Tibial artery (tissue), 1 donor: ENCODE measurements around the gene SH2D5.

DNA sequence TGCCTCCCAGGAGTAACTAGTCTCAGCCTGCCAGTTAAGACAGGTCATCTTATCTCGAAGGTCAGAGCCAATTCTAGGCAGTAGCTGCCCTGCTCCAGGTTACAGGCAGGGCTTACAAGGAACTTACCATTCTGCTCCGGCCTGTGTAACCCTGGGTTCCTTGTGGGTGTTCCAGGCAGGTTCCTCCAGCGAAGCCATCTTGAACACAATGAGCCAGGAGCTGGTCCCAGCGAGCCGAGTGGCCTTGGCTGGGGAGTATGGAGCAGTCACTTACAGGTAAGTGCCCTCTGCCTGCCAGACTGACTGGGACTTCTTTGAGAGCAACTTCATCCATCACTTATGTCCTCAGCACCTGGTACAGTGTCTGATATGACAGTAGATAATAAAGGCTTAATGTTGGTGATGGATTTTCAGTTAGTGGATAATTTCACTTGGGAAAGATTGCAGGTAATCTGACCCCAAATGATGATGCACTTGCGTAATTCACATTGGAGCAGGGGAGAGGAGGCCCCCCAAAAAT, 6.5 kb downstream of the PINK1 start:
- PRO-cap = no peak

DNA sequence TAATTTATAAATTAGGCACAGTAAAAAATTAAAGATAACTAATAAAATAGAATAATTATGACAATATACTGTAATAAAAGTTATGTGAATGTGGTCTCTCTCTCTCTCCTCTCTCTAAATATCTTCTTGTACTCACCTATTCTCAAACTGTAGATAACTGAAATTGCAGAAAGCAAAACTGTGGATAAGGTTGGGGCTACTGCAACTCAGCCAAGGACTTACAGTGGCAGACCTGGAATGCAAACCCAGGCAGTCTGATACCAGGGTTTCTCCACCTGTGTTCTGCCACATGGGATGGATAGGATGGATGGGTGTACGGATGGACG, 10.6 kb downstream of the PINK1 start:
- PRO-cap = no peak

DNA sequence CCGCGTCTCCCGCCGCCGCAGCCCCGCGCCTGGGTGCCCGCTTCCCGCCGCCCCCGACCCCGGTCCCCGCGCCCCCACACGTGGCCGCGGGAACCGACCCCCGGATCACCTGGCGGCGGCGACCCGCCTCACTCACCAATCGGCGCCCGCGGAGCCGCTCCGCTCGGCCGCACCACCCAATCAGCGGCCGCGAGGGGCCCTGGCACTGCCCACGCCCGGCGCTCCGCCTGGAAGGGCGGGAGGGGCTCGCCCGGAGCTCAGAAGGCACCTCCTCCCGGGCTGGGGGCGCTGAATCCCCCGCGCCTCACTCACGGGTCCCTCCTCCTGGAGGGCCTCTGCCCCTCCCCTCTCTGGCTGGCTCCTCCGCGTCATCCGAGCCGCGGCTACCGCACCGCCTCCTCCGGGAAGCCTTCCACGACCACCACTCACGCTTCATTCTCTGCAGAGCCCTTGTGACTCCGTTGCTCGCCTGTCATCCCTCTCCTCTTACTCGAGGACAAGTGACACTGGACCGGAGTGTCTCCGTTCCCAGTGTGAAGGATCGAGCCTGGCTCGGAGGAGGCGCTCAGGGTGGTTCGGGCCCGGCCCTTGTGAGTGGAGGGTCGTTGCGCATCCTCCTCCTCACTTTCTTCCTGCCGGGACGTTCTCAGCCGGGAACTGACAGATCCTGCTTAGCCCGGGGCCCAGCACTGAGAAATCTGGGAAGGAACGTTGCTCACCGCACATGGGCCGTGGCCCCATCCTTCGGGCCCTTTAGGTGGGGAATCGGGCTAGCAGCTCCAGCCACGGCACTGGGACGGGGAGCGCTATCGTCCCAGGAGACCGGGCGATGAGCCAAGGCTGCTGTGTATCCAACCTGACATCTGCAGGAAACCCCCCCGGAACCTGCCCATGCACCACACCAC, at the start of gene SH2D5:
Gene SH2D5, minus strand, starts transcription at position 659 of the 905 bp plus-strand sequence.
- PRO-cap = no peak

DNA sequence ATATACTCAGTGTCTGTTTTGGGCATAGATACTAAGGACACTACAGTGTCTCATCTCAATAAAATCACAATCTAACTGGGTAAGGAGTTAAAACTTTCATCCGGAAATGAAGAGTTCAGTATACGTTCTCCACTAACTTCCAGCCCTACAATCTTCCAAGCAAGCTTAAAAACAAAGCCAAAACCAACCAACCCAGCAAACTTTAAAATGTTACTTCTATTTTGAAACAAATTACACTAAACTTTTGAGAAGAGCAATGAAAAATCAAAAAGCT, 1.6 kb downstream of the HP1BP3 start:
- PRO-cap = no peak

- PRO-cap = no peak
Observed at GRCh38 chr1:20972871-20973261, 185.8 kb upstream of the HP1BP3 start.

GRCh38 chr1:20980205-20980564, 193.1 kb upstream of the HP1BP3 start:
- PRO-cap = no peak

GRCh38 chr1:21069483-21069861, 107.2 kb downstream of the EIF4G3 start:
- PRO-cap = no peak

- PRO-cap = no peak
Observed at GRCh38 chr1:21177287-21177605, 549 bp upstream of the EIF4G3 start.

GRCh38 chr1:21266776-21267140, 23.5 kb downstream of the ECE1 start:
- PRO-cap = no peak

GRCh38 chr1:21268276-21269178, 21.7 kb downstream of the ECE1 start:
- PRO-cap = no peak

DNA sequence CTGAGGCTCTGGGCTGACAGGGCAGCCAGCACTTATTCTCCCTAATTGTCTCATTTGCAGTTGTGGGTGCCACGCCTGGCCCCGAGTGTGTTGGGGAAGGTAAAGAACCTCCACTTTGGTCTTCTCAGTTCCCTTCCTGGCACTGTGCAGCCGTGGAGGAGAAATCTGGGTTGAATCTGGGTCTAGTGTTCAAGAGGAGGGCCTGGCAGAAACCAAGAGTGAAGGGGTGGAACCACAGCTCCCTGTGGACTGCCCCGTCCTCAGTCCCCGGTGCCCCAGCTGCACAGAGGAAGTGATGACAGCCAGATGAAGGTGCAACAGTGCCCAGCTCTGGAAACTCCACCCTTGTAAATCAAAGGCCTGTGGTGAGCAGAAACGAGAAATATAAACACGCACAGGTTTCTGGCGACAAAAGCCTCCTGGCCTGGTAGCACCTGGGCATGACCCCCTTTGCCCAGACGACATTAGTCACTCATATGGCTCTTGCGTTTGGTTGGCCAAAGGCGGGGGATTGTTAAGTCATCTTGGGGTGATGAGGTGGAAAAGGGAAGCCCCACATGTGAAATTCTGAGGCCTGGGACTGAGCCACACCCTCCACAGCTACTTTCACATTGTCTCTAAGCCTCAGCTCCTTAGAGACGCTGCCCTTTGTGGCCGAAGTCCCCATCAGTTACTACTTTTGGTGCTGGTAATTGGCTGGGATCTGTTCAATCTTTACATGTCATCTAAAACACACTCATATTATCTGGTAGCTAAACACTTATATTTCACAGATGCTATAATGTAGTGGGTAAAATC, 4.2 kb upstream of the ECE1 start:
- PRO-cap = no peak

DNA sequence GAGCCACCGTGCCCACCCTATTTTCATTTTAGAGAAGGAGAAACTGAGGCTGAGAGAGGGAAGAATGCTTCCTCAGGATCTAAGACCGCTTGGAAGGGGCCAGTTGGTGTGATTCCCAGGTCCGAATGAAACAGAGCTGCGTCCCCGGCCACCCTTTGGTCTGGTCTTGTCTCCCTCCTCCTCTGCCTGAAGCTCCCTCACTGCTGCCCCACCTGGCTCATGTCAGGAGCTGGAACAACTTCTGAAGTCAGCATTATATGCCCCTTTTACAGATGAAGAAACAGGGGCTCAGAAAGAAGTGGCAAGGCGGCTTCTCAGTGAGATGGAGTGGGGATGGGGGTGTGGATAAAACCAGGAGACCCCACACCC, 31.6 kb upstream of the ECE1 start:
- PRO-cap = unidirectional peak, minus-strand start at position 162 of the sequence

DNA sequence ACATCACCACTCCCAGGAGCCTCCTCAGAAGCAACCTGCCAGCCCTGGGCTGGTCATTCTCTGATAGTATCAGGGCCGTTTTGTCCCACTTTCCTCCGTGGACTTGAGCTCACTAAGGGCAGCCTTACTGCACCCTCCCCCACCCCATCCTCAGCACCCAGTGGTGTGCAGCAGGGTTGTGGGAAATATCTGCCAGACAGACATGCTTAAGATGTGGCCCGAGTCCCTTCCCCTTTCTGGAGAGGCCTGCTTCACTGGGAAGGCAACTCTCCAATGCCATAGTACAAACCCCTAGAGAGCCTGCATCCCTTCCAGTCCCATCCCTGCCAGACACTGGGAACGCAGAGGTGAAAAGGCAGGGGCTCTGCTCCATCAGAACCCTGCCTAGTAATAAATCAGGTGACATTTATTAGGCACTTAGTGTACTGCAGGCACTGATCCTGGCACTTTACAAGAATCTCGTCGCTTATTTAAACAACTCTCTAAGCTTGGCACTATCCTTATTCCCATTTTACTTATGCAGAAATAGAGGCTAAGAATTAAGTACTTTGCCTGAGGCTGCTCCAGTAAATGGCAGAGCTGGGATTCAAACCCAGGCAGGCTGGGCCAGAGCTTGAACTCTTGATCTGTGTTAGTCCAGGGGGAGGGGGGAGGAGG, 41.8 kb upstream of the ECE1 start:
- PRO-cap = no peak

GRCh38 chr1:21514220-21514701, 5.0 kb downstream of the ALPL start:
- PRO-cap = no peak

GRCh38 chr1:21586872-21587316, 77.7 kb downstream of the ALPL start:
- PRO-cap = no peak

- PRO-cap = no peak
Observed at GRCh38 chr1:21607411-21608764, 61.3 kb downstream of the RAP1GAP start.

DNA sequence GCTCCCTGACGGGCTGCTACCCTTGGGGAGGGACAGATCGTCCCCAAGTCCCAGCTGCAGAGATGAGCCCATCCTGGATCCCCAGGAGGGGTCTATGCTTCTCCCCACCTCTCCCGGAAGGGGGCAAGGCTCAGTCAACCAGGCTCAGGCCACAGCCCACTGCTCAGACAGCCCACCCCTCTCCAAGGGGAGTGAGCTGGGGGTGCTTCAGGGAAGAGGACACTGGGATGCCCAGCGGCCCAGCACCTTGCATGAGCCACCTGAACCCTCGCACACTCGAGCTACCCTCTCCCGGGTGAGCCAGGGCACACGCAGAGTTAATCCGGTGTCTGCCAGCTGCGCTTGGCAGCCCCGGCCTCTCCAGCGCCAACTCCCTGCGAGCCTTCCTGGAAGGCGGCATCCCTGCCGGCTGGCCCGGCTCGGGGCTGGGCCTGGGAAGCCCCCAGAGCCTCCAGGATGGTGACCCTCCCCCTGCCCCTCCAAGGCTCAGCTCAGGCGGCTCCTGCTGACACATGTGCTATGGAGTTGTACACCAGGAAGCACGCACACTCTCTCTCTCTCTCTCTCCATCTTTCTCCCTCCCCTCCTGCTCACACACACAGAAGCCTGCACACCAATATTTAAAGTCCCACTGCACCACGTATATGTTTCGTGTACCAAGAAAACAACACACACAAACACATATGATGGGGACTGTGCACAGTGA, 48.7 kb downstream of the RAP1GAP start:
- PRO-cap = no peak

GRCh38 chr1:21633475-21634523, 35.4 kb downstream of the RAP1GAP start:
- PRO-cap = no peak

DNA sequence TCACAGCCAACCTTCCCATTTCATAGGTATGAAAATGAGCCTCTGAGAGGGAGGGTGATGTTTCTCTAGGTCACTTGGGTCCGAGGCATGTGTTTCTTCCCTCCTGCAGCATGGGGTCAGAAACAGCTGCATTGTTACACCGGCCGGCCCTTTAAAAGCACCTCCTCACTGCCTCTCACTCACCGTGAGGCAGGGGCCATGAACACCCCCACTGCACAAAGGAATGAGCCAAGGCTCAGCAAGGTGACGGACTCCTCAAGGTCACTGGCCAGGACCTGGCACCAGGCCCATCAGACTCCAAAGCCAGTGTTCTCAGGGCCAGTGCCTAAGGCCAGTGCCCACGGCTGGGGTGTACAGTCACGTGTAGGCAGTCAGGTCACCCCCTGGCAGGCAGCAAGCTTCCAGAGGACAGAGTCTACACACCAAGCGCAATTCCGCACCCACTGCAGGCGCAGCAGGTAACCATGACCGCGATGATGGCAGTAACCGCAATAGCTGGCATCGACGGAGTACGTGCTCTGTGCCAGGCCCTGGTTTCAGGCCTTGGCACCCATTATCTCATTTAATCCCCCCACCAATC, 27.2 kb downstream of the RAP1GAP start:
- PRO-cap = no peak

GRCh38 chr1:21775394-21775875, 7.5 kb downstream of the USP48 start:
- PRO-cap = no peak